ENCODE measurements around a stretch of chr3.

- PRO-cap: no peak
These were observed 6.2 kb downstream of the GATA2 start for GRCh38 chr3:128486419-128487595.

DNA sequence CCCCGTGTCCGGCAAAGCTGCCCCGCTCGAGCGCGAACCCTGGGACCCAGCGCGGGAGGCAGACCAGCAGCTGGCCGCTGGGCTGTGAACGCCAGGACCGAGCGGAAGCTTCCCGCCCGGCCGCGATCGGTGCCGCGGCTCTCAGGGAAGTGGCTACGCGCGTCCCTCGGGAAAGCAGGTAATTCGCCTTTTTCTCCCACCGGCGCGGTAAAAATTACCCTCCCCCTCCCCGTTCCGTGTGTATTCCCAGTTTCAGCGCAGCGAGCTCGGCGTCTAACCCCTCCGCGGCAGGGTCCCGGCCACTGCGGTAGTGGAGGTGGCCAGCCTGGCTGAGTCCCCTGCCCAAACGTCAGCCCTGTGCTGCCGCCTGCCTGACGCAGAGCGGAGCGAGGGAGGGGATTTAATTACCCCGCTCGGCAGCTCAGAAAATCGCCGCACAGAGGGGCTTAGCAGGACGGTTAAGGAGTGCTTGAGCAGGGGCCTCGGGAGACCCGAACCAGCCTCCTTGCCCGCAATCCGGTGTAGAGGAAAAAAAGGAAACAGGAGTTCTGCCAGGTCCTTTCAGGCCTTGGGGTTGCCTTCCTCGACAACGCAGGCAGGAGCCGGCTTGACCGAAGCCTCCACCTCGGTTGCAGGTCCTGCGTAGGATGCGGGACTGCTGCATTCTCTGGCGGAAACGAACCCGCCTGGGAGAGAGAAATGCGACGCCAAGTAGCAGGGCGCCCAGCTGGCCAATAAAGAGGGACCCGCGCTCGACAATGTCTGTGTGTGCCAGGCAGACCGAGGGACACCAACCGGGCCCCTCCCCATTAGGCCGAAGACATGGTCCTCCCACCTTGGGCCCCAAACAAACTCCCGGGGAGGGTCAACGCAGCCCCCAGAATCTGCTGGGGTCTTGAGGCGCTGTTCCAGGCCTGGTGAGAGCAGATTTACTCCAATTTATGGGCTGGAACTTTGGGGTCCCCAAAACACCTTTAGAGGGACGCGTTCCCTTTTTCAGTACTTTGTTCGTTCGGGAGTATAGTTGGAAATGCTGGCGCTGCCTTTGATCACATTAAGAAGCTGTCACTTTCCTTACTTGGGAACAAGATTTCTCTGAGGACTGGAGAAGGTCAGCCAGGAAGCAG lies 2.7 kb downstream of the GATA2 start:
- PRO-cap: no peak

- PRO-cap: no peak
These were observed 1.6 kb downstream of the GATA2 start for GRCh38 chr3:128491334-128491965.

DNA sequence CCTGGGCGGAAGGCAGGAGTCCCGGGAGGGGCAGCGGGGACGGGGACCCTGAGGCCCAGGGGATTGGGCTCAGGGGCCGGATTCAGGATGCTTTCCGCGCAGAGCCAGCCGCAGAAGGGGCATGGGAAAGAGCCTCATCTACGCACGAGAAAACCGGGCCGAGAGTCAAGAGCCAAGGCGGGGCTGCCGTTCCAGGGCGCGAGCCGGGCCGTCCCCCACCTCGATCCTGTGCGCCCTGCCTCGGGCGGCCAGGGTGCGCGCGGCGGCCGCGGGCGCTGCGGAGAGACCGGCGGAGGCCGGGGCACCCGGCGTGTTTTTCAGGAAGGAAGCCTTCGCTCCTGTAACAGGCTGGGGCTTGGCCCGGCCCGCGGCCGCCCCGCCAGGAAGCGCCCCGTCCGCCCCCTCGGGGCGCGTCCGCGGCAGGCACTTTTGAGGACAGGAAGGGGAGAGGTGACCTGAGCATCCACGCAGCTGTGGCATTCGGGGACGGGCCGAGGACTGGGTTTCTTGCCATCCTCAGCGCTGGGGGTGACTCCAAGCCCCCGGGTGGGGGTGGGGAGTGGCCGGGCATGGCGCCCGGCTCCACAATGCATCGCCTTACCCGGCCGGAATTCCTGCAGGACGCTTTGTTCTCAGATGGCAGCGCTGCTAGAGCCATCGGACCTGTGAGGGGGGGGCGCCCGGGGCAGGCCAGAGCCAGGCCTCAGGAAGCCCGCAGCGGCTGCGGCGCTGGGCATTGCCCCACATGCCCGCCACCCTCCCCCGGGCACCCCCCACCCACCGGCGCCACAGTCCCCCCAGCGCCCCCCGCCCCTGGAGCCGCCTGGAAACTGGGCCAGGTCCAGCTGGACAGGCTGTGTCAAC lies 62.4 kb upstream of the GATA2 start:
- PRO-cap: no peak

- PRO-cap: no peak
These were observed 58.5 kb downstream of the RPN1 start for GRCh38 chr3:128592078-128592574.

GRCh38 chr3:128605284-128605633 lies 45.4 kb downstream of the RPN1 start:
- PRO-cap: no peak

GRCh38 chr3:128608024-128608745 lies 42.4 kb downstream of the RPN1 start:
- PRO-cap: unidirectional peak, minus-strand start at chr3:128608479

GRCh38 chr3:128742672-128743274 lies 16.8 kb downstream of the RAB7A start:
- PRO-cap: no peak

- PRO-cap: no peak
These were observed 75.3 kb upstream of the ACAD9 start for GRCh38 chr3:128803828-128804829.

GRCh38 chr3:128804830-128805297 lies 74.6 kb upstream of the ACAD9 start:
- PRO-cap: no peak

DNA sequence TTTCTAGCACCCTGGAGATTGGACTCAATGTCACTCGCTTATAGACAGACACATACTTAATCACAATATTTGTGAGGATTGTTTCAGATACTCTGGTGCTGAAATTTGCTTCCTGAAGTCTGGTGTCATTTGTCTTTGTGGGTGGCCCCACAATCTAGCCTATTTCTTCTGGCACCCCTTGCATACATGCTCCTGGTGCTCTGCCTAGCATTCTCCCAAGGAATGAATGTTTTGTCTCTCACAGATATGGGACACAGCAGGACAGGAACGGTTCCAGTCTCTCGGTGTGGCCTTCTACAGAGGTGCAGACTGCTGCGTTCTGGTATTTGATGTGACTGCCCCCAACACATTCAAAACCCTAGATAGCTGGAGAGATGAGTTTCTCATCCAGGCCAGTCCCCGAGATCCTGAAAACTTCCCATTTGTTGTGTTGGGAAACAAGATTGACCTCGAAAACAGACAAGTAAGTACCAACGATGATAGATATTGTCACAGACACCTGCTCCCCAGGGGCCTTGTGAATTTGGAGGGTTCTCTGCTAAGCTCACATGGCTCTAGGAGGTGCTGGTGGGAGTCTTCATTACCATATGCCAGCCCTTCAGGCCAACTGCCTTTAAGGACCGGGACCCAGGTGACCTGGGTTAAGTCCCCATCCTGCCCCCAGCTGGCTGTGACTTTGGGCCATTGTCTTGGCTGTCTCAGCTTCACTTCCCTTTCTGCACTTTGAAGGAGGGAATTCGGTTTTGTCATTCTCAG lies 73.1 kb upstream of the ACAD9 start:
- PRO-cap: no peak

- PRO-cap: unidirectional peak, minus-strand start at chr3:129064857
These were observed 4.1 kb downstream of the GP9 start for GRCh38 chr3:129064769-129065032.

DNA sequence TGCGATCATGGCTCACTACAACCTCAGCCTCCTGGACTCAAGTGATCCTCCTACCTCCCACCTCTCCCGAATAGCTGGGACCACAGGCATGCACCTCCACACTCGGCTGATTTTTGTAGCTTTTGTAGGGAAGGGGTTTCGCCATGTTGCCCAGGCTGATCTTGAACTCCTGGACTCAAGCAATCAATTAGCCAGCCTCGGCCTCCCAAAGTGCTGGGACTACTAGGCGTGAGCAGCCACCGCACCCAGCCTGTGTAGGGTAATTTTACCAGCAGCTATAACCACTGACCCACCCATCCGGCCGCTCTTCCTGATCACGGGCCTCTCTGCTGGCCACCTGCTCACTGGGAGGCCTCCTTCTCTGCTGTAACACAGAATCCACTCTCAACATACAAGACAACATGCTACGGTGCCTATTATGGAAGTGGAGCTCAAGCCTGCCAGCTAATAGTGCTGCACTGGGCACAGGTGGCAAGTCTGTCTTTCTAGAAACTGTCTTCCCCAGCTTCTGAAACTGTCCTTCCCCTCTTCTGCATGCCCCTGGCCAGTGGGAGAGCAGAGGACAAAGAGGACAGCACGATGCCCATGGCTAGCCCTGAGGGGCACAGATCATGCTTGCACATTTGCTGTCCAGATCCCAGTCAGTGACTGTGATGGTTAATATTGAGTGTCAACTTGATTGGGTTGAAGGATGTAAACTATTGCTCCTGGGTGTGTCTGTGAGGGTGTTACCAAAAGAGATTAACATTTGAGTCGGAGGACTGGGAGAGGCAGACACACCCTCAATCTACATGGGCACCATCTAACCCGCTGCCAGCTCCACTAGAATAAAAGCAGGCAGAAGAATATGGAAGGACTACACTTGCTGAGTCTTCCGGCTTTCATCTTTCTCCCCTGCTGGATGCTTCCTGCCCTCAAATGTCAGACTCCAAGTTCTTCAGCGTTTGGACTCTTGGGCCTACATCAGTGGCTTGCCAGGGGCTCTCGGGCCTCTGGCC lies 4.8 kb downstream of the GP9 start:
- PRO-cap: bidirectional peak, plus-strand start at position 394 of the sequence, minus-strand start at position 252 of the sequence; bidirectional peak, plus-strand start at position 840 of the sequence, minus-strand start at position 650 of the sequence

DNA sequence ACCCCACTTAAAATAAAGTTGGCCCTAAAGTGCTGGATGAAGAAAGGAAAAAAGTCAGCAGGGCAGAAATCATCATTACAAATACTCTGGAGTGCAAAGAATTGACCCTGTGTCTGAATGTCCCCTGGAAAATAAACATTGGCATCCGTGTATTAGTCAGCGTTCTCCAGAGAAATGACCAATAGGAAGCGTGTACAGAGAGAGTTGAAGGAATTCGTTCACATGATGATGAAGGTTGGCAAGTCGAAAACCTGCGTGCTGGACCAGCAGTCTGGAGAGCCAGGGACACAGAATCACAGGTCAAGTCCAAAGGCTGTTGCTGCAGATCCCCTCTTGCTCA lies 16.6 kb downstream of the GP9 start:
- PRO-cap: no peak

DNA sequence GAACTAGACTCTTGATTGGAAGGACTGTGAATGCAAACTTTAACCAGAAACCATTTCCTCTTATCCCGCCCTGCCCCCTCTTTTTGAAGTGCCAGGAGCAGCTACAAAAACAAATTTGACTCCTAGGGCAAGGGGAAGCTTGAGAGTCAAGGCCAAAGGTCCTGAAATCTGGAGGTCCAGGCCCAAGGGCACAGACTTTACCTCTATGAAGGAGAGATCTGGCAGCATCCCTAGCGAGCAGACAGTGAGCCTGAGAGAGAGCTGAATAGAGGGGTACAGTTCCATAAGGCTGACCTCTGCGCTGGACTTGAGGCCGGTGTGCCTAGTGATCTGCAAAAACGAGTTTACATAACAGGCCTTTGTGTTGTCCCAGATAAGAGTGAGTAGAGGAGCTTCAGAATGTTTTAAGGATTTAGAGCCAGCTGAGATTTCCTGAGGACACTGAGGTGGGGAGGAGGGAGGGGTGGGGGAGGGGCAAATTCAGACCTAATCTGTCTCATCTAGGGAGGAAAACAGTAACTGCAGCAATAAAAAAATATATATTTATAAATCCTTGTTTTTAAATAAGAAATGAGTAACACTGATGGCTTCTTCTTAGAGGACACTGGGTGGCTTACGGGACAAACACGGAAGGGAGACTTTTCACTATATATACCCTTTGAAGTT lies 5.0 kb downstream of the RAB43 start:
- PRO-cap: no peak

DNA sequence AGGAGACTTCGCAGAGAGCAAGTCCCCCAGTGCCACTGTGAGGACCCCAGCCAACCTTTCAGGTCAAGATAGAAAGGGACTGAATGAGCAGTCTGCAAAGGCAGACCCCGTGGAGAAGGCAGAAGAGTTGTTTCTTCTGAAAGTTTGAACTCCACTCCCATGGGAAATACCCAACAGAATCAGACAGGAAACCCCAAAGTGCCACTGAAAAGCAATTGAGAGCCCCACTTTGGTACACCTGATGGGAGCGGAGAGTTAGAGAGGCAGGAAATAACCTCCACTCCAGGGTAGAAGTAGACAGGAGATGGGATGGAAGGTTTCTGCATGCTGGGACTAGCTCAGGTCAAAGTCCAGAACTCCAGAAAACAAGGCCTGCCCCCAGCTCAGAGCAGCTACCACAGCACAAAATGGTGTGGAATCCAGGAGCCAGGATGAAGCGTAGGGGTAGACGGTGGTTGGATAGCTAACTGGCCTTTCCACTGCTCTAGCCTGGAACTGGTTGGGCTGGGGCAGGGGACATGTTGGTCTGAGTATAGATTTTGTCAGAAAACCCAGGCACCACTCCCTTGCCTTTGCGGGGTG lies 1.8 kb upstream of the RAB43 start:
- PRO-cap: no peak

GRCh38 chr3:129175844-129176703 lies 7.6 kb downstream of the CNBP start:
- PRO-cap: no peak

DNA sequence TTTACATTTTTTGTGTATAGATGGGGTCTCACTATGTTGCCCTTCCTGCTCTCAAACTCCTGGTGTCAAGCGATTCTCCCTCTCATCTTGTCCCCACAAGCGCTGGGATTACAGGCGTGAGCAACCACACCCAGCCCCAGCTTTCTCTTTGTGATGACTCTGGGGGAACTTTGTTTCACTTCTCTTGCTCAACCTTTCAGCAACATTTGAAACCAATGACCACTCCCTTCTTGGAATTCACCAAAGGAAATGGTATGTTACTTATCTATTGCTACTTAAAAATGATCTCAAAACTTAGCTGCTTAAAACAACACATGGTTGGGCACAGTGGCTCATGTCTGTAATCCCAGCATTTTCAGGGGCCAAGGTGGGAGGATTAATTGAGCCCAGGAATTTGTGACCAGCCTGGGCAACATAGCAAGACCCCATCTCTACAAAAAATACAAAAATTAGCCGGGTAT lies 10.5 kb upstream of the COPG1 start:
- PRO-cap: unidirectional peak, minus-strand start at position 150 of the sequence

- PRO-cap: no peak
These were observed 11.9 kb downstream of the COPG1 start for GRCh38 chr3:129261243-129261679.

- PRO-cap: no peak
These were observed 2.2 kb upstream of the HMCES start for GRCh38 chr3:129276554-129276753.

Data from left colon (tissue), 1 donor.